Parotid gland (tissue), 1 donor: ENCODE results near the genes CCDC102A and TEPP.

- PRO-cap, result no peak
Observed at GRCh38 chr16:57470491-57471281, 8.2 kb downstream of the POLR2C start.

GRCh38 chr16:57483830-57484465 is 2.3 kb downstream of the DOK4 start:
- PRO-cap, result no peak

- PRO-cap, result no peak
Observed at GRCh38 chr16:57514863-57515134, 21.6 kb downstream of the CCDC102A start.

GRCh38 chr16:57525579-57526409 is 10.6 kb downstream of the CCDC102A start:
- PRO-cap, result no peak

- PRO-cap, result bidirectional peak, plus-strand start at chr16:57536347, minus-strand start at chr16:57535970
Observed at GRCh38 chr16:57536237-57536676, at the start of gene CCDC102A. TSS of gene CCDC102A (minus strand) at chr16:57536571.

DNA sequence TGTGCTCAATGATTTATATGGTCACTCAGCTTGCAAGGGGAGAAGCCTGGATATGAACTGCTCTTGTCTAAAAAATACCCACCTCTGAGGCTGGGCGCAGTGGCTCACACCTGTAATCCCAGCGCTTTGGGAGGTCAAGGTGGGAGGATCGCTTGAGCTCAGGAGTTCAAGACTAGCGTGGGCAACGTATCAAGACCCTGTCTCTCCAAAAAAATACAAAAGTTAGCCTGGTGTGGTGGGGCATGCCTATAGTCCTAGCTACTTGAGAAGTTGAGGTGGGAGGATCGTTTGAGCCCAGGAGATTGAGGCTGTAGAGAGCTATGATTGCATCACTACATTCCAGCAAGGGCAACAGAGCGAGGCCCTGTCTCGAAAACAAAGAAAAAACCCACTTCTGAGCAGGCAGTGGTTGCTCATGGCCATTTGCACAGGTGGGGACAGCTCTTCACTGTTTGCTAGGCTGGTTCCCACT is 4.3 kb upstream of the ADGRG1 start:
- PRO-cap, result no peak

GRCh38 chr16:57627368-57627940 is 976 bp upstream of the ADGRG1 start:
- PRO-cap, result no peak

DNA sequence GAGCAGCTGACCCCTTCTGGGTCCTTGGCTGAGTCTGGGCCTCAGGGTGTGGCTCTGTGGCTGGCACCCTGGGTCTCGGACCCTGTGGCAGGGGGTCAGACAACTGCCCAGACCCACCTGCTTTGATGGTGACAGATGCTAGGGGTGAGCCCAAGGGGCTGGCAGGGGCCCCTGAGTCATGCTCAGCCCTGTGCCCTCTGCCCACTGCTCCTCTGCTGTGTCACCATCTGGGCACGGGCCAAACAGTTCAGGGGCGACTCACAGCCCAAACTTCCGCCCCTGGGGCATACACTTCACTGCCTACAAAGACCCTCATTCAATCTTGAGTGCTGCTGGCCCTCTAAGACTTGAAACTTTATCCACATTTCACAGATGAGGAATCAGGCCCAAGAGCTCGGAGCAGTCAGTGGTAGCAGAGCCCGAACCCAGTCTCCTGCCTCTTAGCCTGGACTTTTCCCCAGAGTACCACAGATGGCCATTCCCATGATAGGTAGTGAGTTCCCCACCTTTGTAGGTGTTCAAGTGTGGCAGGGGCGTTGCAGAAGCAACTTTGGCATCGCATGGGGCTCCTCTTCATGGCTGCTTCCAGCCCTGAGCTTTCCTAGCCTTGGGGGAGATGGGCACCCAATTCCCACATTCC is 5.9 kb downstream of the ADGRG1 start:
- PRO-cap, result no peak

DNA sequence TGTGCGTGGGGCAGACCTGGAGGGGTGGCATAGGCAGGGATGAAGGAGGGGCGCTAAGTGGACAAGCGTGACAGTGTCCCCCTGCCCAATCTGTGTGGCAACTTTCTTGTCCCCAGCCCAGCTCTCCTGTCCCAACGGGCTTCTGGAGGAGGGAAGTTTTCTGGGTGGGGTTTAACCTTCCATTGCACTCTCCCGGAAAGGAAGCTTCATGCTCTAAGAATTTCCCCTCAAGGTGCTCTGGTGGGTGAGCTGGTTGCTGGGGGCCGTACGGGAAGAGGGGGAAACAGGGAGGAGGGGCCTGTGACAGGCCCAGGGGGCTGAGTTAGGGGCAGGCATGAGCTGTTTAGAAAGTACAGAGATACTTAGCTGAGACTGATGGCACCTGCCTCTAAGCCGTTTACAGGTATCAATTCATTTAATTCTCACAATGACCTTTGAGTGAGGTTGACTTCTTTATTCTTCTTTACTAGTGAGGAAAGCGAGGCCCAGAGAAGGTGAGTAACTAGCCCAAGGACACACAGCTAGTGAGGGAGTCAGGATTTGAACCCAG is 18.7 kb downstream of the ADGRG1 start:
- PRO-cap, result bidirectional peak, plus-strand start at position 355 of the sequence, minus-strand start at position 96 of the sequence

DNA sequence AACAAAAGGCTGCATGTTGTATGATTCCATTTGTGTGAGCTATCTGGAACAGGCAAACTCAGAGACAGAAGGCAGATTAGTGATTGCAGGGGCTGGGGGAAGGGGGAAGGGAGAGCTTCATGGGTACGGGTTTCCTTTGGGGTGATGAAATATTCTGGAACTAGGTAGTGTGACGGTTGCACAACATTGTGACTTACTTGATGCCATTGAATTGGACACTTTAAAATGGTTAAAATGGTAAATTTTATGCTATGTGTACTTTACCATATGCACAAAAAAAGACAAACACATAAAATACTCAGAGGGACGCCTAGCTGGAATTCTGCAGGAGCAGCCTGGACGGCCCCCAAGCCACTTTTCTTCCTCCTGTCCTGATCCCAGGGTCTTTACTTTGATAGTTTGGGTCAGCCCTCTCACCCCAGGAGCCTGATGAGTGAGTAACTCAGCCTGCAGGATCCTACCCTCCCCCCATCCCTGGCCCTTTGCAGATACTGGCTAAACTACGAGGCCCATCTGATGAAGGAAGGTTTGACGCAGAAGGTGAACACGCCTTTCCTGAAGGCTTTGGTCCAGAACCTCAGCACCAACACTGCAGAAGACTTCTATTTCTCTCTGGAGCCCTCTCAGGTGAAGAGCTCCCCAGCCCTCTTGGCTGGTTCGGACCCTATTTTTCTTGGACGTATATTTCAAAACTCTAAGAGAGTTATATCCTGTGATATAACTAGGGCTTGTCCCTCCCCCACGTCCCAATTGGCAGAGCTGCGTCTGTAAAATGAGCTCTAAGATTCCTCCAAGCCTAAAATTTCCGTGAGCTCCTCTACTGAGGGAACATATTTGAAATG is 7.8 kb downstream of the ADGRG3 start:
- PRO-cap, result no peak

DNA sequence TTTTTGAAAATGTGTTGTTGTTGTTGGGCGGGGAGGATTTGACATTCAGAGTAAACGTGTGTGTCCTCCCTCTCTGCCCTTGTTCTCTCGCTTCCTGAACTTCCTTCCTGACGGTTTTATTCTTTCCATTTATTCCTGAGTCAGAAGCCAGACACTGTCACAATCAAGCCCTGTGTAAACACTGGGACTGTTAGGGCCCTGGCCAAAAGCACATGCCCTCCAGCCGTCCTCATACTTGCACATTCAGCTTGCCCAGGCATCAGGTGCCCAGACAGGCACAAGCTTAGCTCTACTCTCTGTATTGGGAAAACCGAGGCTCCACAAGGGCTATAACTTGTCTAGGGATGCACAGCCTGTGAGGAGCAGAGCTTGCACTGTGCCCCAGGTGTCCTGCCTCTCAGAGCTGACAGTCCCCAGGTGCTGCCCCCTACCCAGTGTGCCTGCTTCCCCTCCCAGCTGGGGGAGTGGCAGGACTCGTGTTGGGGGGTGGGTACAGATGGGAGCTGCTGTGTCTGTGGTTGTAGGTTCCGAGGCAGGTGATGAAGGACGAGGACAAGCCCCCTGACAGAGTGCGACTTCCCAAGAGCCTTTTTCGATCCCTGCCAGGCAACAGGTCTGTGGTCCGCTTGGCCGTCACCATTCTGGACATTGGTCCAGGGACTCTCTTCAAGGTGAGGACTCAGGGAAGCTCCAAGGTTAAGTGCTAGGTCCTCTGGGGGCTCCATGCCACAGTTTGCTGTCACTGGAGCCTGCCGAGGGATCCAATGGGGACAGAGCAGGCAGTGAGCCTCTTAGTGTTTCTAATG is 9.7 kb downstream of the ADGRG3 start:
- PRO-cap, result no peak

- PRO-cap, result unidirectional peak, minus-strand start at chr16:57736640
Observed at GRCh38 chr16:57736459-57737204, 1.1 kb downstream of the KATNB1 start.

- PRO-cap, result no peak
Observed at GRCh38 chr16:57758417-57759030, 23.0 kb downstream of the KATNB1 start.

GRCh38 chr16:57797029-57797488 is 5.2 kb downstream of the KIFC3 start:
- PRO-cap, result no peak

- PRO-cap, result unidirectional peak, plus-strand start at chr16:57800797
Observed at GRCh38 chr16:57800149-57800926, 2.0 kb downstream of the KIFC3 start.

- PRO-cap, result no peak
Observed at GRCh38 chr16:57862716-57863308, 60.5 kb upstream of the KIFC3 start.

- PRO-cap, result no peak
Observed at GRCh38 chr16:57976231-57977025, at the start of gene TEPP. TSS of gene TEPP (plus strand) at chr16:57976544.

DNA sequence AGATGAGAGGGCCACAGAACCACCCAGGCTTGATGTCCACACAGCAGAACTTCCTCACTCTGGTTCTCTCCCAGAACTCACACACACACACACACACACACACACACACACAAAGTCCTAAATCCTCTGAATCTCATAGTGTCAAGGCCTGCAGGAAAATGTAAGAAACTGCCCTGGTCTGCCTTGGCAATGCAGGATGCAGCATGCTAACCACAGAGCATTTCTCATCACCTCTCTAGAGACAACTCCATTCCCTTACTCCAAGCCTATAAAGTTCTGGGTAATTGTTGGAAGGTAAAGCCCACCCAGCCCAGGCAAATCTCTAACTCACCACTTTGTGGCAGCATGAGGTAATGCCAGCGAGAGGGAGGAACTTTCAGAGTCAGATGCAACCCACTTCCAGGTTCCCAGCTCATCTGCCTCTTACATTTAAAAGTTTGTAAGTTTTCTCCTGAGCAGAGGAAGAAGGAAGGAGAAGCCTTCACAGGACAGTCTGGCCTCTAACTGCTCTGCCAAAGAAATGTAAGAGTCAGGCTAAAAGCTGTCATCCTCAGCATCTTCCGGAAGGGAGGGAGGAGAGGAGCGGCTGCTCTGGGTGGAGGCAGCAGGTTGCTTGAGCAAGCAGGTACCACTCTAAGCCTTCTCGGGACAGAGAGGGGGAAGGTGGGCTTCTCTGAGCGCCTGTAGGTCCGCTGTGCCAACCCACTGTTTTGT is 1.2 kb downstream of the ZNF319 start:
- PRO-cap, result no peak

DNA sequence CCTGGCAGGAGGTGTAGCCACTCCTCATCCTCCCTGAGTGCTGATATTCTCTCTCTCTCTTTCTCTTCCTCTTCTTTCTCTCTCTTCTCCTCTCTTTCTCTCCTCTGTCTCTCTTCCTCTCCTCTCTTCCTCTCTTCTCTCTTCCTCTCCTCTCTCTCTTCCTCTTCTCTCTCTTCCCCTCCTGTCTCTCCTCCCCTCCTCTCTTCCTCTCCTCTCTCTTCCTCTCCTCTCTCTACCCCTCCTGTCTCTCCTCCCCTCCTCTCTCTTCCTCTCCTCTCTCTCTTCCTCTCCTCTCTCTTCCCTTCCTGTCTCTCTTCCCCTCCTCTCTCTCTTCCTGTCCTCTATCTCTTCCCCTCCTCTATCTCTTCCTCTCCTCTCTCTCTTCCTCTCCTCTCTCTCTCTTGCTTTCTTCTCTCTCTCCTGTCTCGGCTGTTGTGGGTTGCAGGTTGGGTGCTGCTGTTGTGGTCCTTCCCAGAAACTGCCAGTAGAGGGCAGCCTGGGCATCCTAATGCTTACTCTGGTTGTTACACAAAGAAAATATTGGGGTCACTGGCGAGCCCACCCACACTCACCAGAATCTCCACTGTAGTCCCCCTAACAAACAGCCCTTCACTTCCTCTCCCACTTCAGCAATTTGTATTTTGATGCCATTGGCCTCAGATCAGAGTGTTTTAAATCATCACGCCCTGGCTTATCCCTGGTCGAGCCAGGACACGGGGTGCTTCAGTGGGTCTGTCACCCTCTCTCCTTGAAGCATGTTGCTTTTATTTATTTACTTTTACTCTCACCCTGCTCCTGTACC is 5.0 kb upstream of the MMP15 start:
- PRO-cap, result no peak

GRCh38 chr16:58024239-58025344 is 962 bp upstream of the MMP15 start:
- PRO-cap, result no peak